HT1080 (cell line): ENCODE data around the genes RAB12 and ANKRD12.

GRCh38 chr18:7290191-7290569 is 59.3 kb downstream of the LRRC30 start:
RAMPAGE:
- cytosol, long total RNA, result no peak
- long total RNA, result no peak
- nucleus, long total RNA, result no peak

RAMPAGE:
- cytosol, long total RNA, result no peak
- long total RNA, result no peak
- nucleus, long total RNA, result no peak
These were observed 152.6 kb upstream of the PTPRM start for GRCh38 chr18:7414328-7415030.

DNA sequence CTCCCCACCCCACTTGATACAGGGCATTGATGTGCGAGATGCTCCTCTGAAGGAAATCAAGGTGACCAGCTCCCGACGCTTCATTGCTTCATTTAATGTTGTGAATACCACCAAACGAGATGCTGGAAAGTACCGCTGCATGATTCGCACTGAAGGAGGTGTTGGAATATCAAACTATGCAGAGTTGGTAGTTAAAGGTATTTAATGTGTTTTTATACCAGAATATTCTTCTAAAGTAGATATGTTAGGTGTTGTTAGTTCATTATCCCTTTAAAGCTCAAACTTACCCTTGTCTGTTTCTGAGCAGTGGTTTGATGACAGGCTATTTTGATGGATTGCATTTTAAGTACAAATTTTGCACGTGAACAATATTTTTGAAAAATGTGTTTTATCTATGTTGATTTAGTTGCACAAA is 382.1 kb downstream of the PTPRM start:
RAMPAGE:
- cytosol, long total RNA, result no peak
- long total RNA, result no peak
- nucleus, long total RNA, result no peak

GRCh38 chr18:7973485-7974361 is 406.6 kb downstream of the PTPRM start:
RAMPAGE:
- cytosol, long total RNA, result no peak
- long total RNA, result no peak
- nucleus, long total RNA, result no peak

DNA sequence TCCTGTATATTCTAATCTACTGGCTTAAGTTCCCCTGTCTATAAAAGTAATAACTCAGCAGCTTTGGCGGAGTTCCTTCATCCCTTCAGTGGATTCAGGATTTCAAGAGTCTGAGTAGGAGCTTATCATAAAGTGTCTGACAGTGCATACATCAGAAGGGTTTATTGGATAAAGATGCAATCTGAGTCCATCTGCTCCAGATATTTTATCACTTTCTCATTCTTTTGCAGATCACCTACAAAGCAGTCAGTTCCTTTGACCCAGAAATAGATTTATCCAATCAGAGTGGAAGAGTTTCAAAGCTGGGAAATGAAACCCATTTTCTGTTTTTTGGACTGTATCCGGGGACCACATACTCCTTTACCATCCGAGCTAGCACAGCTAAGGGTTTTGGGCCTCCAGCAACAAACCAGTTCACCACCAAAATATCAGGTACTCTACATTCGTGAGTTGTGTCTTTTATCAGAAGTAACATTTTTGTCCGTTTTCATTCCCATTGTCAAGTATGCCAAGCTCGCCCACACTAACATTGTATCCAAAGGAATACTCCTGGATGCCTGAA is 518.4 kb downstream of the PTPRM start:
RAMPAGE:
- cytosol, long total RNA, result no peak
- long total RNA, result no peak
- nucleus, long total RNA, result no peak

GRCh38 chr18:8253045-8253497 is 356.2 kb upstream of the RAB12 start:
RAMPAGE:
- cytosol, long total RNA, result no peak
- long total RNA, result no peak
- nucleus, long total RNA, result no peak

GRCh38 chr18:8604101-8604589 is 5.1 kb upstream of the RAB12 start:
RAMPAGE:
- cytosol, long total RNA, result no peak
- long total RNA, result no peak
- nucleus, long total RNA, result no peak

DNA sequence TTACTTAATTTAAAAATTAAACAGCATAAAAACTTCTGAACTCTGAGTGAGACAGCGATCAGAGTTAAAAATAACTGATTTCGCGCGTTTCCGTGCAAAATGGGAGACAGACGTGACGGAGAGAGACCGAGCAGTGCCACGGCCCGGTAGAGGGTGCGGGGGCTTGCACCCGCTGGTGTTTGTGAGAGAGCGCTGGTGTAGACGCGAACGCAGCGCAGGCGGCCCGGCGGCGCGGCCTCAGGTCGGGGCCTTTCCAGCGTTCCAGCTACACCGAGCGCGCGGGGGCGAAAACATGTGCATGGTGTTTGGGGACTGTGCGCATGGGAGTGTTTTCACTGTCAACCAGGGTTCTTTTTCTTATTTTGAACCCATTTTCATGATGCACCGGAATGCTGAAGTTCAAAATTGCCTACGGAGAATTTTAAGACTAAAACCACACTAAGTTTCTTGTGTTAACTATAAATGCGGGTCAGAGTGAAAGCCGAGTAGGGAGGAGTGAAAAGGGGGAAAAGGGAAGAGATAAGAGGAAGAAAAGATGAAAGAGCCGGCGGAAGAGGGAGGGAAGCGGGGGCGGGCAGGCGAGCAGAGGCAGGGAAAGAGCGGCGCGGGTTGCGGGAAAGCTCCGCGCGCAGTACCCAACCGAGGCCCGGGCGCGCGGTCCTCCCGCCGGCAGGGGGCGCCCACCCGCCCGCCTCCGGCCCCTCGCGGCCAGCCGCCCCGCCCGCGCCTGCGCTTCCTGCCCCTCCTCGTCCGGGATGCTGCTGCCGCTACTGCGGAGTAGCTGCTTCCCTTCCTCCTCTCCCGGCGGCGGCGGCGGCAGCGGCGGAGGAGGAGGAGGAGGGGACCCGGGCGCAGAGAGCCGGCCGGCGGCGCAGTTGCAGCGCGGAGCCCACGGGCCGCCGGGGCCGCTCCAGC is at the start of gene RAB12:
TSS of gene RAB12 (plus strand) at position 753 of the 915 bp plus-strand sequence.
RAMPAGE:
- cytosol, long total RNA, result no peak
- long total RNA, result no peak
- nucleus, long total RNA, result no peak

DNA sequence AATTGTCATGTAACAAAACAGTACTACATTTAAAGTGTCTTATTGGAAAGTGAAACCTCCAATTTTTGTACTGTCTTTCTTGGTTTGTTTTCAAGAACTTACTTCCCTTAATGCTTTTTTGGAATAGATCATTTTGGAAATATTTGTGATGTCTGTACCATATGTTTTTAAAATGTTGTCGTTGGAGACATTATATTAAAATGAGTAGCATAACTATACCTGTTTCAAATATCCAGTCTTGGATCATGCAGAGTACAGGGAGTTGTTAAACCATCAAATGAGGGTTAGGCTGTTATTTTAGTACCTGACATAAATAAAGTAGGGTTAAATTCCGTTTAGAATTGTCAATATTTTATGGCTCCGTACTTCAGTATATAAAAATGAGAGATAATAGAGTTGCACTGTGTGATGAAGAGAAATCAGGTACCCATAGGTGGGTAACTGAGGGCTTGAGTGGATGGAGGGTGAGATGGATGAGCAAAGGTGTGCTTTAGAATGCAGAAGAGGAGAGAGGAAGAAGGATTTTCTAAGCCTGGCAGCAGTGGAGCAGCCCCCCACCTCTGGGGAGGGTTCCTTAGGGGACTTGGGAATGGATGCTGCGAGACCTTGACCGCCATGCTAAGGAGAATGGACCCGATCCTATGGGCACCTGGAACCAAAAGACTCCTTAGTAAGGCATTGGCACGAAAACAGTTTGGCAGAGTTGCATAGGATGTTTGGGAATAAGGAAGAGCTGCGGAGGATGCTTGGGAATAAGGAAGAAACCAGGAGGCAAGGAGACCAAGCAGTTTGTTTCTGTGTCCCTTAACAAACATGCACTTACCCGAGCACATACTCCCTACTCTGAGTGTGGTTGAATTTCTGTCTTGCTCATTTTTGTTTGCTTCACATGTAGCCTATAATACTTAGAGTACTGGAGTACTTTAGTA is 2.0 kb downstream of the RAB12 start:
RAMPAGE:
- cytosol, long total RNA, result no peak
- long total RNA, result no peak
- nucleus, long total RNA, result no peak

DNA sequence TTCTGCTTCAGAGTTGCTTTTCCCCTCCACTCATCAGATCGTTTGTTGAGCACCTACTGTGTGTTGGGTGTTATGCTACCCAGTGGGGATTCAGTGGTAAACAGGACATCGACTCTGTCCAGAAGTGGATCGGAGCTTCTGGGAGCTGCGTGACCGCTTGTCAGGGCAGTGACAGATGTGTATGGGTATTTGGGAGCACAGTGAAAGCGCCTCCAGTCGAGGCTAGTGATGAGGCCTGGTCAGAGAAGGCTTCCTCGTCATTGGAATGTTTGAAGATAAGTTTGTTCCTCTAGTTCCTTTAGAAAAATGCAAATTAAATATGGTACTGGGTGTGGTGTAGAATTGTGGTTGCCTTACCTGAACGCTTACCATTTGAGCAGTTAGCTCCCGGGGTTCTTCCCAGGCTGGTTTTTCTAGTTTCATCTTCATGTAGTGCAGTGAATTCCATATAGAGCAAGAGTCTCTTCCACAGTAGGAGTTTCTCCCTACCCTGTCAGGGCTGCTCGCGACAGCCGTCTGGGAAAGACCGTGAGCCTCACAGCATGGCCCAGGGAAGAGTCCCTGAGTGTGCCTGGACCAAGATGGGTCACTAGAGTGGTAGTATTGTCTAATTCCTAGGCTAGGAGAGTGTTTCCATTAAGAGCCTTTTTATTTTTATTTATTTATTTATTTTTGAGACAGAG is 2.9 kb downstream of the RAB12 start:
RAMPAGE:
- cytosol, long total RNA, result no peak
- long total RNA, result no peak
- nucleus, long total RNA, result no peak

RAMPAGE:
- cytosol, long total RNA, result no peak
- long total RNA, result no peak
- nucleus, long total RNA, result no peak
These were observed 16.4 kb downstream of the RAB12 start for GRCh38 chr18:8625553-8626082.

RAMPAGE:
- cytosol, long total RNA, result no peak
- long total RNA, result no peak
- nucleus, long total RNA, result no peak
These were observed 91.8 kb downstream of the MTCL1 start for GRCh38 chr18:8797135-8797594.

DNA sequence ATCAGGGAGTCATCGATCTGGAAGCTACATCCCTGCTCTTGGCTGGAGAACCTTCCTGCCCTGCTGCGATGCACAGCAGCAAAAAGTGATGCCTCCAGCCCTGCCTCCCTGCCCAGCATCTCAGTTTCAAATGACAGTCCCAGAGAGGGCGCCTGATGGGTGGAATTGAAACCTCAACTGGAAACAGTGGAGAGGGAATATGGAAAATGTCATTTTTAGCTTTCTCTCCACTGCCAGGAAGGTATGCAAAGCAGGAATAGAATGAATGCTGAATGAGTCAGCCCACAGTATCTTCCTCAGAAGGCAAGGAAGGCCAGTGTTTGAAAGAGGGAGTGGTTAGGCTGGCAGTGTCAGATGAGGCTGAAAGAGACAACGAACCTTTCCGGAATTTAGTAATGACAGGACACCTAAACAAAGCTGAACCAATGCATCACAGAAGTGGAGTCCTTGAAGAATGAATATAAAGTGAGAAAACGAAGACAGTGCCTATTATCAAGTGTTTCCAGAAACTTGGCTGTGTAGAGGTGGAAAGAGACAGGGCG is 153.9 kb upstream of the NDUFV2 start:
RAMPAGE:
- cytosol, long total RNA, result no peak
- long total RNA, result no peak
- nucleus, long total RNA, result no peak

DNA sequence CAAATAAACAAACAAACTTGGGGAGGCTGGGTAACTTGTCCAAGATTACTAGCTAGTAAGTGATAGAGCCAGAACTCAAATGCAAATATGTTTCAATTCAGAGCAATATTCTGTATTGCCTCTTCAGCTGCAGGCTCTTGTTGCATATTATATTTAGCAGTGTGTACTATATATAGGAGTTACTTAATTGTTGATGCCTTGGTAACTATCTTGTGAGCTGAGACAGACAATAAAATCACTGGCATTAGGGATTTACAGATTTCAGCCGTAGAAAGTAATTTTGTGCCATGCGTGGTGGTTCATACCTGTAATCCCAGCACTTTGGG is 10.2 kb upstream of the ANKRD12 start:
RAMPAGE:
- cytosol, long total RNA, result no peak
- long total RNA, result no peak
- nucleus, long total RNA, result no peak

RAMPAGE:
- cytosol, long total RNA, result no peak
- long total RNA, result no peak
- nucleus, long total RNA, result start-site peak on the plus strand at chr18:9136762-9136837, 446 and 148 reads in 2 replicates
These were observed at the start of gene ANKRD12 for GRCh38 chr18:9136701-9137735. Gene ANKRD12 (plus strand): TSS chr18:9136781.

RAMPAGE:
- cytosol, long total RNA, result no peak
- long total RNA, result no peak
- nucleus, long total RNA, result no peak
These were observed 17.7 kb downstream of the ANKRD12 start for GRCh38 chr18:9153851-9155120.

DNA sequence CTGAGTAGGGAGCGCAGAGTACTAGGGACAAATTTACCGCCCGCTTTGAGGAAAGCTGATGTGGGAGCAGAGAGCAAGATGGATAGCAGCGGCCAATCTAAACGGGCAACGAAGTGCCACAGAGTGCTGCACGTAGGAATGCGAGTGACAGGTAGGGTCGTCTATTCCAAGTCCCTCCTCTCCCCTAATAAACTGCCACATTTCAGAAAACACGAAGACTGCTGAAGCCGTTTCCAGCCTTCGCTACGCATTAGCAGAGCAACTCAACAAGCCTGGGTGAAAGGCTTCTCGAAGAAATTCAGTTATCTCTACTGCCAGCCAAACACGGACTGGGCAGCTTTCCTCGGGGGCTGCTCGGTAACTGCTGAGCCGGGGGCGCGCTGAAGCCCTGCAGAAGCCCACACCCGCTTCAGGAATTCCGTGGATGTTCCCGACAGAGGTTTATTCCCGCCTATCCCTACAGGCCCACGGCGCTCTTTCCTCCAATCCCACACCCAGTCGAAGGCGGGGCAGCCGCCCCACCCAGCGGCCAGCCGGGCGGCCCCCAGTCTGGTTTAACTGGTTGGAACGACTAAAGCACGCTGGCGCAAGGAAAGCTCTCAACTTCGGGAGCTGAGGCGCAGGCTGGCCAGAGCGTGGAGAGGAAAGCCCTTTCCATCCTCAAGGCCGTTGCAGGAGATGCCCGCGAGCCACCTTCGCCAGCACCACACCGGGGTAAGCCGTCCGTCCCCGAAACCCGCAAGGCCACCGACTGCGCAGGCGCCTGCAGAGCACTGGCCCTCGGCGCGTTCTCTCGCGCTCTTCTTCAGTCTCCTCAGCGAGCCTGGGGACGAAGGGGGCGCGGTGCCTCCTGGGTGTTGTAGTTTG is 617 bp upstream of the RALBP1 start:
RAMPAGE:
- cytosol, long total RNA, result no peak
- long total RNA, result start-site peak on the plus strand centred at position 541 of the sequence, 88 bp wide, 52 reads
- nucleus, long total RNA, result no peak

GRCh38 chr18:9659853-9660169 is 45.5 kb upstream of the PPP4R1 start:
RAMPAGE:
- cytosol, long total RNA, result no peak
- long total RNA, result no peak
- nucleus, long total RNA, result no peak

GRCh38 chr18:9707024-9707854 is 862 bp upstream of the RAB31 start:
RAMPAGE:
- cytosol, long total RNA, result no peak
- long total RNA, result no peak
- nucleus, long total RNA, result no peak

DNA sequence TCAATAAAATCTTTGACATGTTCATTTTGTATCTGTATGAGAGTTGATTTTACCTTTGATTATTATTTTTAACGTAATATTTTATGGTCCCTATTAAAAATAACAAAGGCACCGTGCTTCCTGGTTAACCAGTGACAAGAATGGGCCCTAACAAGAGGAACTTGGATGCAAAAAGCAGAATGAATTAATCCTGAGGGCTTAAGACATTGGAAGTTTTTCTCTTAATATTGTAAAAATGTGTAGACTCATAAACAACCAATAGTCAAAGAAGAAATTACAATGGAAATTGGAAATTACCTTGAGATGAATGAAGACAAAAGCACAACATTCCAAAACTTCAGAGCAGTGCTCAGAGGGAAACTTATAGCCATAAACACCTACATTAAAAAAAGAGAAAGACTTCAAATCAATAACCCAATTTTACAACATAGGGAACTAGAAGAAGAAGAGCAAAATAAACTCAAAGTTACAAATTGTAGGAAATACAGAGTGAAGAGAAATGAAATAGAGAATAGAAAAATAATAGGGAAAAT is 36.4 kb downstream of the RAB31 start:
RAMPAGE:
- cytosol, long total RNA, result no peak
- long total RNA, result no peak
- nucleus, long total RNA, result no peak